Mesenchymal stem cell of the bone marrow (primary cell): Measurements from ENCODE around the genes HS3ST3B1, ZNF286A and TBC1D26.

DNA sequence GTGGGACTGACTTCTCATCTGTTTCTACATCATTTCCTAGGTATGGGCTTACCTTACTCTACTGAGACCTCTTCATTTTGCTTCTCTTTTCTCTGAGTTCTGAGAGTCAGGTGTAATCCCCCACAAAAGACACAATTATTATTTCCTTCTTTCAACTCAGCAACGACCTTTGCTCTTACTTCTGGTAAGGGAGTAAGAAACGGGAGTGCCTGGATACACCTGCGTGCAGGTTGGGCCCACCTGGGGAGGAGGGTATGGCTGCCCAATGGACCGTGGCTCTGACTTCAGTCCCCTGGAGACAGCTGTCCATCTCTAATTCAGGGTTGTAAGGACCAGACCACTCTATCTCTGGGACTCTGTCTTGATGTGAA lies 1.4 kb downstream of the TMEM238L start:
- CAGE, long polyA plus RNA: no peak

DNA sequence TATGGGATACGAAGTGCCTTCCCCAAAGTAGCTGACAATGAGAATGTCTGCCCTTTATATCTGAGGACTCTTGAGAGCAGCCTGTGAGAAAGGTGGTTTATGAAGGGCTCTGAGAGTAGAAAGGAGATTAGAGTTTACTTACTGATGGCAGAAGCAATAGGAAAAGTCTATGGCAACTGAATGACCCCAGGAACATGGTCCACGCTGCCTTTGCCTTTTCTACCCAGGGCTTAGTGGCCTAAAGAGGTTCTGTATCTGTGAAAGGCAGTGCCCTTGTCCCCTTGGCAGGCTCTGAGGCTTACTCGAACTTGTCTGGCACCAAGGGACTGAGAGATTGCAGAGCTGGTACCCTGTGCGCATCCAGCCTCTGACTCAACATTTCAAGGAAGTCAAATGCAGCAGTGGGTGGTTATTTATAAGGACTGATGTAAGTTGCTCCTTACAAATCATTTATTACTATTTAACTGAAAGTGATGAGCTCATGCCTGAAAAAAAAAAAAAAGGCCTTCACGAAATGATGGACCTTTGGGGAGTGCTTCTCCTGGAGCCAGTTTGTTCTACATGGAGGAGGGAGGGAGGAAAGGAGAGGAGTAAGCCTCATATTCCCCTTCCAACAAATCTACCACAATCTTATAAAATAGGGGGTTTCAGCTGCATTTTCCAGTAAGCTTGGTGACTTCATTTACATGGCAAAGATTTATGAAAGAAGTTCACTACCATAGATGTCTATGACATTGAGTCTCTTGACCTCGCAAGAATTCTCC lies 299.8 kb upstream of the MYOCD start:
- CAGE, long polyA plus RNA: no peak

- CAGE, long polyA plus RNA: no peak
Observed at GRCh38 chr17:12620193-12620633, 45.5 kb upstream of the MYOCD start.

- CAGE, long polyA plus RNA: no peak
Observed at GRCh38 chr17:12667219-12667792, 1.6 kb downstream of the MYOCD start.

- CAGE, long polyA plus RNA: no peak
Observed at GRCh38 chr17:12690966-12691694, 25.4 kb downstream of the MYOCD start.

DNA sequence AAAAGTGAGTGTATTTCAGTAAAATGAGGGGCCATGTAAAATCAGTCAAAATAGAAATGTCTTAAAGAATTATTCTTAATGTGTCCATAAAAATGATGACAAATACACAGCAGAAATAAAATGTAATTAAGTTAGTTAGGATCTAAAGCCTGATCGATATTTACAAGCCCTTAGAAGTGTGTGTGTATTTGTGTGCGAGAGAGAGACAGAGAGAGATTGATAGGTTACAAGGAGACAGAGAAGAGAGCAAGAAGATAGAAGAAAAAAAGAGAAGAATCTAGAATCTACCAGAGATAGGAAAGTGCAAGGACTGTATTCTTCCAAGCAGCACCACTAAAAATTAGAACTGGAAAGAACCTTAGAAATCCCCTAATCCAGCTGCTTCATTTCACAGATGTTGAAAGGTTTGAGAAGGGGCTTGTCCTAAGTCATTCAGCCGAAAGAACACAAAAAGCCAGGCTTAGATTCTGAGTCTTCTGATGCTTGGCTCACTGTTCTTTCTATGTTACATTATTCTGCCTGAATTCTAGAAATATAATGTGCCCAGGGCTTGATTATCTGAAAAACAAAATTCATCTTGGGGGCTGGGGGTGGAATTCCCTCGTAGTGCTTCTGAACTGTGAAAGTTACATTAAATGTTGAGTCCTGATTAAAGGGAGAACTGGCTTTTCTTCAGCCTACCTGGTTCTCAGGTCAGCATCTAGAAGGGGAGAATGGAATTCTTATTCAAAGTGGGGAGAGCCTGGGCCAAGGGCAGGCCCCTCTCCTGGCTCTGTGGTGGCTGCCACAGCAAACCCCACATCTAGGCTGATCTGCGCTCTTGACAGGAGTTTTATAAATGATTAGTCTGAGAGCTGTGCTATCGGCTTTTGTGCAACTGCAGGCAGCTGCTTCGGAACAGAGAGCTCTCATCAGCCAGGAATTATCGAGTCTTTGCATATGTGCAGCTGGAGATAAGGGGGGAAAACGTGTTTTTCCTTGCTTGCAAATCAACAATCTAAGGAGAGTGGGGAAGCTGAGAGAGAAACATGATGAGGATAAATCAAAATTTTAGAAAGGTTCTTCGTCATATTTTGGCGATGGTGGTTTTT lies 92.0 kb downstream of the HS3ST3A1 start:
- CAGE, long polyA plus RNA: no peak

DNA sequence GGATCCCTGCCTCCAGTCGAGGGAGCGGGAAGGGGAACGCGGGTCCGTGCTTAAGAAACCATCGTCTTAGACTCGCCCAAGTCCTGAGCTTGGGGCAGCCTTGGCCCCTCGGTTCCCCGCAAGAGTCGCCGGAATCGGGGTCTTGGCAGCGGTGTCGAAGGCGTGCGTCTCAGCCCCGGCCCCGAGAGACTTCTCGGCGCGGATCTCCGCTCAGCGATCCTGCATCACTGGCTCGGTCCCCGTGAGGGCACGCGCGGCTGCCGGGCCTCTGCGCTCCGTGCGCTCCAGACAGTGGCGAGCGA lies 453 bp downstream of the HS3ST3A1 start:
- CAGE, long polyA plus RNA: no peak

GRCh38 chr17:13639340-13639544 lies 37.5 kb upstream of the HS3ST3A1 start:
- CAGE, long polyA plus RNA: no peak

DNA sequence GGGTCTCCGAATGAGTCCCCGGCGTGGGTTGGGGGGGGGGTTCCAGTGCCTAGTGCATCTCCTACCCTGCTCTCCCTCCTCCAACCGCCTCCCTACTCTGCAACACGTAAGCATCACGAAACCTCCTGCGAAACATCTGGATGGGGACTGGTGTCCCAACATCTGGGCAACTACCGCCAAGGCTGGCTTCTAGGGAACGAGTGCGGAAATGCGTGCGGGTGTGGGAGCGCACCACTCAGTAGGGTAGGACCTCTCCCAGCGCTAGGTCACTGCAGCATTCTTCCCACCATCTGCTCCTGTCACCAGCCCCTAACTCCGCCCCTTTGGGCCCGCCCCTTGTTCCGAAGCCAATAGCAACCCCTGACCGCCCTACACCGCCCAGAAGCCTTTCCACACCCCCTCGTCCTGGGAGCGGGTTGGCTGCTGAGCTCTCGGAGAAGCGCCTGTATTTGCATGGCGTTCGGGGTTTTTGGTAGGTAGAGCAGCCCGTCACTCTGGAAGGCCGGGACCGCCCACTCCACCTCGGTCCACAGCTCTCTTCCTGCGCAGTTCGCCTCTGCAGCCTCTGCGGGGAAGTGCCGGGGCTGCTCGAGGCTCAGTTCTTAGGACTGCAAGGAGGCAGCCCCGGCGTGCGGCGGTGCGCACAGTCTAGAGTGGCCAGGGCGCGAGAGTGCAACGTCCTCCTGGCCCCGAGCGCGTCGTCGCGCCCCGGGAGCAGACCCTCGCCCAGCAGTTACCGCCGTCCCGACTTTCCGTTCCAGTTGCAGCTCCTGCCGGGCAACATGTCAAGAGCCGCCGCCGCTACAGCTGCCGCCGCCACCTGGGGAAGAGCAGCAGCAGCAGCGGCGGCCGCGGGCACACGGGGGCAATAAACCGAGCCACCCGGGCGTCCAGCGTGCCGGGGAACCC lies at the start of gene HS3ST3B1:
Gene HS3ST3B1 (plus strand): TSS at position 546 of the 909 bp plus-strand sequence.
- CAGE, long polyA plus RNA: no peak

GRCh38 chr17:14373132-14373673 lies 72.3 kb downstream of the HS3ST3B1 start:
- CAGE, long polyA plus RNA: no peak

GRCh38 chr17:14518453-14518828 lies 217.6 kb downstream of the HS3ST3B1 start:
- CAGE, long polyA plus RNA: no peak

DNA sequence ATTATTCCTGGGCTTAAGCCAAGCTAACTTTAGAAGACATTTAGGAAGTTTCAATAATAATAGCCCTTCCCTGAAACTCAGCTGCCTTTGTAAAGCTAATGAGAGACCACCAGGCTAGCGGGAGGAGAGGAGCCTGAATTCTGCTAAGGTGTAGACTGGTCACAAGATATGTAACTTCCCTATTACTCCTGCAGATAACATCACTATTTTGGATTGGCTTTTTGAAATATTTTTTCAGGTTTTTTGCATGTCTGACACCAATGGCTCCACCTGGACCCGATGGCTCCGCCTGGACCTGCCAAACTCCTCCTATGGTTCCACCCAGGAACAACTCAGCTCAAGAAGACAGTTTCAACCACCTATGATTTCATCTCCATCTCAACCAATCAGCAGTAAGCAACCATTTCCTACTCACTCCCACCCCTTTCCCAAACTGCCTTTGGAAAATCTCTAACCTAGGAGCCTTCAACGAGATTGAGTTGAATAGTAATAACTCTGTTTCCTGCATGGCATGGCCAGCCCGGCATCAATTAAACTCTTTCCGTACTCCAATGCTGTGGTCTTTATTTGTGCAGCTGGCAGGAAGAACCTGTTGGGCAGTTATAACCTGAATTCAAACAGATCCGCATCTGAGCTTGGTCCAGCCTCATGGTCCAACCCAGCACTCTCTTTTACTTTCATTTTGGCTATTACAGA lies 225.2 kb downstream of the HS3ST3B1 start:
- CAGE, long polyA plus RNA: no peak

GRCh38 chr17:14559710-14560125 lies 258.8 kb downstream of the HS3ST3B1 start:
- CAGE, long polyA plus RNA: no peak

- CAGE, long polyA plus RNA: no peak
Observed at GRCh38 chr17:15262384-15263036, 2.6 kb downstream of the PMP22 start.

DNA sequence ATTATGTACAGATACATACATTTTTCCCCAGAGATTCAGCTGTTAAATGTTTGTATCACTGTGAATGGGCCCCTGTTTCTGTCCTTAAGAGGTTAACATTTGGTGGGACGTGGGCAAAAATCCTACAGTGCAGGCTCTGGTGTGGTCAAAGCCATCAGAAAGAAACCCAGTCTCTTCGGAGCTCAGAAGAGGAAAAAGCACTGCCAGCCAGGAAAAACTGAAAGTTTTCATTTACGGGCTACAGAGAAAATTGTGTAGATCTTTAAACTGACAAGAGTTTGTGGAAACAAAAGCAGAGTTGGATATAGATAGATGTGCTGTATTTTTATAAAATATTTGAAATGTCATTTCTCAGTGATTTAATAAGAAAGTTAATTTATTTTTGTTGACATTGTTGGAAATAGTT lies 9.4 kb upstream of the TEKT3 start:
- CAGE, long polyA plus RNA: no peak

DNA sequence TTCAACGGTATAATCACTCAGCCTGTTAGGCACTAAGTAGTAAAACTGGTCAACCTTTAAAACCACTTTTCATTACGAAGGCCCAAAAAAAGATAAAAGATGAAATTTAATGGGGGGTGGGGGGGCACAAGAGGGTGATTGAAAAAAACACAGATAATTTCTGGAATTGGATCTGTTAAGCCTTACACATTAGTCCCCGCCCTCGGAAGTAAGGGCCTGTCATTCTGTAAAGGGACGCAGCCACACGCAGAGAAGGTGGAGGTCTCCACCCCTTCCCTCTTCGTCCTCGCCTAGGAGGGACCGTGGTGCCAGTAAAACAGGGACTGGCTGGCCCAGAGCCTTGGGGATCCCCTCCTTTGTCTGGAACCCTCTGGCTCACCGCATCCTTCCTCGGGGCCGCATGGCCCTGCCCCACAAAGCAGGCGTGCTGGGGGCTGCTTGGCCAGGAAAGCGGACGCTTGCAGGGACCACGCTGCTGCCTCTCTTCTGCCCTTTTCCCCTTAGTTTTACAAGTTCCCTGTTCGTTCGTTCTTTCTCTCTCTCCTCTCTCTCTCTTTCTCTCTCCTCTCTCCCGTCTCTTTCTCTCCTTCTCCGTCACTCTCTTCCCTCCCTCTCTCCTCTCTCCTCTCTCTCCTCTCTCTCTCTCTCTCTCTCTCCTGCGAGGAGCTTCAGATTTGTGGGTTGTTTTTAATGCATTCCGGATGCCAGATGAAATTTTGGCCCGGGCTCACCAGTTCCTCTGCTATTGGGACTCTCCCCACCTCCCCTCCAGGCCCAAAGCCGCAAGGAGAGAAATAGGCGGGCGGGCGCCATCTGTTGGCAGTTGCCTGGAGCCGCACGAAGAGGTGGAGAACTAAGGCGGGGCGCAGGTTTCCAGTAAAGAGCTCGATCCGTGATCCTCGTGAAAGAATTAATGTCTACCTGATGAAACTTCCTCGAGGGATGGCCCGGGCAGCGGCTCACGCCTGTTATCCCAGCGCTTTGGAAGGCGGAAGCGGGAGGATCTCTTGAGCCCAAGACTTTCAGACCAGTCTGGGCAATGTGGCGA lies 35.1 kb upstream of the CDRT4 start:
- CAGE, long polyA plus RNA: no peak

DNA sequence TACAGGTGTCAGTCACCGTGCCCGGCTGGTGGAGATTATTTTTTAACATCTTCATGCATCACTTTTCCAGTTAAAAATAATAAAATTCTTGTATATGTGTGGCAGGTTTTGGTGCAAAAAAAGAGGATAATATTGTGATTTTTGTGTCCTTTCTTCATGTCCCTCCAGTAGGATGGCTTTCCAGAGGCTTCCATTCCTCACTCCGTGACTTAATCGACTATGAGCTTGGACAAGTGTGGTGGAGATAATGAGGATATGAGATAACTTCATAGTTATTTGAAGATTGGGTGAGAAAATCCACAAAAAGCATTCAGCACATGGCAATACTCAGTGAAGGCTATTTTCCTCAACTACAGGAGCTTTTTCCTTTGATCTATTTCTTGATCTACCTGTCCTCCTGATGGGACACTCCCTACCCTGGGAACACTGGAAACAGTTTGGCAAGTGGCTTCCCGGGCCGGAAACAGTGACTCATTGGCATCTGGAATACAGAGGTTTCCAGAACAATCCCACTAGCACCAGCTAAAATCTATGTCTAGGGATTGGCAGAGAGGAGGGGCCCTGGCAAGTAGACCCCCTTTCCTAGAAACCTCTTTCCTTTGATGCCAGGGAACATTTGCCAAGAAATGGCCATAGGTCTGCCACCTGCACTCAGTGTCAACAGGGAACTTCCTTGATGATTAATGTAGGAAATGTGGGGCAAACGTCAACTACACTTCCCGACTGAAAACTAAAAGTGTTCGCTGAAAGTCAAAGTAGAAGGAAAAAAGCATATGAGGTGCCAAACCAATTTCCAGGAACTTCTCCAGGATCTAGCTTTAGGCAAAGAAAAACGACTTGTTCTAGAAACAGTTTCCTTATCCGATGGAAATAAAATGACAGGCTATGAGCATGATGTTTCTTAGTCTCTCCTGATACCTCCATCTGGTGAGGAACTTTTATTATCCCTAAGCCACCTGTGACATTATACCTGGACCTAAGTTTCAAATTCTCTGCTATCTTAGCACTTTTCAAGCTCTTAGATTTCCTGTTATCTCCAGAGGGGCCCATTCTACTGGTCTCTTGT lies 30.4 kb upstream of the FBXW10B start:
- CAGE, long polyA plus RNA: no peak

GRCh38 chr17:15650625-15651205 lies 31.2 kb upstream of the FBXW10B start:
- CAGE, long polyA plus RNA: no peak

DNA sequence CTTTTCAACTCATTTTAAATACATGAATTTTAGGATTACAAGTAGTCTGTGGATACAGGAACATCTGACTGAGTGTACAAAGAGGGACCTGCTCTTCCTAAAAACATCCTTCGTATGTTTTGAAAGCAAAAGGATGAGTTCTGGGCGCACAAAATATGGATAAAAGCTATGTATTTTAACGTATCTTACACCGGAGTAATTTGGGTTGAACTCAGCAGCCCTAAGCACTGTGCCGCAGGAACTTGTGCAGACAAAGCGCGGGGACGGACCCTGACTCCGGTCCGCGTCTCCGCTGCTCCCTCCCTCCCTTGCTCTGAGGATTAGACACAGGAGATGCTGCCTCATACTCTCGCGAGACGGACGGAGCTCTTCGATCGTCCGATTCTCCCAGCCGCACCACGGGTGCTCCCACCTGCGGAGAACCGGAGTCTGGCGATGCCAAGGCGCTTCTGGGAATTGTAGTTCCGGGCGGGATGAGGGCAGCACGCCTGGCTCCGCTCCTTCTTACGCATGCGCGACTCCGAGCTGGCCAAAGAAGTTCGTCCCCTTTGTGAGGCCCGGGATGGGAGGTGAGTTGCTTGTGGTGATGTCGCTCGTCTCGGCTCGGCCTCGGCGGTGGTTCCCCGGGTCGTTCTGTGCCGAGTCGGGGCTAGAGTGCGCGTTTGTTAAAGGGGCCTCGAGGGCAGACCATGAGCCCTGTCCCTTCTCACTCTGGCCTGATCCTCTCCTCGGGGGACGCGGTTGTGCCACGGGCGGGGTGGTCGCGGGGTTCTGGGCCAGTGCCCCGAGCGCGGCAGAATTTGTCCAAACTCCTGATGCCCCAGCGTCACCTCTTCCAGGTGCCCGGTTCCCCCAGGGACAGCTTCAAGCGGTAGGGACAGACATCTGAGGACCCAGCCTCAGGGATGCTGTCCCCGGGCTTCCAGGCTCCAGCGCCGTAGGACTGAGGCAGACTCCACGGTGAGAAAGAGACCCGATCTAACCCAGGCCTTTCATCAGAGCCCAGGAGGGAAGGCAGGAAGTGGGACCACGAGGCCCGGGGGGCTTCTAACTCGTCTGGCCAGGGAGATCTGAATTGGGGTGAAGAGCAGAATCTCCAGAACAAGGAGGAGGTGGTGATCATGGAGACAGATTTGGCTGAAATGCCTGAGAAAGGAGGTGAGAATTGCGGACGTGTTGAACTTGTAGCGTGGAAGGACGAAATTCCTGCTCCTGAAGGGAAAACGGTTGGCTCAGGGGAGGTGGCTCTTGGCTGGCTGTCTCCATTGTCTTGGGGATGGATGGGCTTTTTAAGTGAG lies at the start of gene ZNF286A:
Gene ZNF286A (plus strand): TSS at position 544 of the 1,298 bp plus-strand sequence.
- CAGE, long polyA plus RNA: no peak

GRCh38 chr17:15732028-15732567 lies at the start of gene TBC1D26:
TSS of gene TBC1D26 (plus strand) at chr17:15732283.
- CAGE, long polyA plus RNA: no peak